HCT116 (cell line): ENCODE data around the gene LMAN2L.

DNA sequence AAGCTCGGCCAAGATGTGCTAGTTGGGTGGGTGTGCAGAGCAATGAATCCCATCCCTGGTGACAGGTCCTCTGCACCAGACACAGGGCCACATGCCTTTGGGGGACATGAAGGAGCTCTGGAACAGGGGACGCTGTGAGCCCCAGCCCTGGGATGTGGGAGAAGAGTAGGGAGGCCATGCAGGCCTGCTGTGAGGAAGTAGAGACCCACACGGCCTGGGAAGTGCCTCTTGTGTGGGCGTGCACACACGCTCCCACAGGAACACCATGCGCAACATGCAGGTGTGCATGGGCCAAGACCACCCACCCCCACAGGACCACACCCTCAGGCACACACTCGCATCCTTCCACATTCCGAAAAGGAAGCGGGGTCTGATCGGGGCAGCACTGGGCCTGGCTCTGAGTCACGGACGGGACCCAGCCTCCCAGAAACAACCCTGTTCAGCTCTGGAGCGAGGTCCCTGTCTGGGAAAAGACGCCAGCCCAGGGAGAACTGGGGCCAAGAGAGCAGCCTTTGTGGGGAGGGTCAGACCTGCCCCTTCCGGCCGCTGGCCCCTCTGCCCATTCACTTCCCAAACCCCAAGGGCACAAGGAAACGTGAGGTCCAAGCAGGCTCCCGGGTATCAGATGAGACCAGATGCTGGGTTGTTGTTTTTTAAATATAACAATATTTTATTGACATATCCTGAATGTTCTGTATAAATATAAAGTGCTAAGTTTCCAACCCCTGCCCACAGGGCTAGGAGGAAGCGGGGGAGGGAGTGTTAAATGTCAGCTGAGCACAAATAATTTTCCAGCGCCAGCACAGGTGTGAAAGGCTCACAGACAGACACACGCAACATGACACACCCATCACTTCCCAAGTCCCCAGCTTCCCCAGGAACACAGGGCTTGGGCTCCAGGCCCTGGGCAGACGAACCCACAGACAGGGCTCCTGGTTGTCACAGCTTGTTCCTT lies 2.4 kb downstream of the DUSP2 start:
- RRBS = 96% methylated on average over 4 of the region's 22 CpGs

GRCh38 chr2:96253358-96253809 lies 12.4 kb downstream of the TMEM127 start:
- RRBS = no CpG with 5 or more reads among the region's 8 CpGs

DNA sequence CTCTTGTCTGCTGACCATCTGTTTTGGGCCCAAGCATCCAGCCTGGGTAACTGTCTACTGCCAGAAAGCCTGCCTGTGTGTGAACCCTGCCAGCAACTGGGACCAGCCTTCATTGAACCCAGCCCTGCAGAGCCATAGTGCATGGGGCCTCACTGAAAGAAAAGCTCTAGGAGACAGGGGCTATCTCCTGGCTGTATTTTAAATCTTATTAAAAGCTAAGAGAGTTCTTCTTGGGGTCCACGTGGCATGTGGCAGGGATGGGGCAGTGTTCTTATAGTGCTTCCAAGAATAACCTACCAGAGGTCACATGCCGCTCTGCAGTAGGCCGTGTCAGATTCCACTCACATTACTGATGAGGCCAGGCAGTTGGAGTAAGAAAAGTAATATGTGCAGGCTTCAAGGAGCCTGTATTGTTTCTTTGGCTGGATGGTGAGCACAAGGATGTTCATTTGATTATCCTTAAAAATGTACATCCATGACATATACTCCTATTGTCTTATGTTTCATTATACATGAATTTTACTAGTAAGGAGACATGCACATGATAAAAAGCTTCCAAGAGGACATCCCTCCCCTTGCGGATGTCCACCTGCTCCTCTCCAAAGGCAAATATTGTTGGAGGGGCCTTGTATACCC lies 7.1 kb downstream of the TMEM127 start:
- RRBS = no CpG with 5 or more reads among the region's 4 CpGs

- RRBS = no CpG with 5 or more reads among the region's 90 CpGs
These were observed 3.6 kb upstream of the ITPRIPL1 start for GRCh38 chr2:96321121-96322265.

GRCh38 chr2:96343775-96344403 lies 8.3 kb downstream of the NCAPH start:
- RRBS = no CpG with 5 or more reads among the region's 9 CpGs

DNA sequence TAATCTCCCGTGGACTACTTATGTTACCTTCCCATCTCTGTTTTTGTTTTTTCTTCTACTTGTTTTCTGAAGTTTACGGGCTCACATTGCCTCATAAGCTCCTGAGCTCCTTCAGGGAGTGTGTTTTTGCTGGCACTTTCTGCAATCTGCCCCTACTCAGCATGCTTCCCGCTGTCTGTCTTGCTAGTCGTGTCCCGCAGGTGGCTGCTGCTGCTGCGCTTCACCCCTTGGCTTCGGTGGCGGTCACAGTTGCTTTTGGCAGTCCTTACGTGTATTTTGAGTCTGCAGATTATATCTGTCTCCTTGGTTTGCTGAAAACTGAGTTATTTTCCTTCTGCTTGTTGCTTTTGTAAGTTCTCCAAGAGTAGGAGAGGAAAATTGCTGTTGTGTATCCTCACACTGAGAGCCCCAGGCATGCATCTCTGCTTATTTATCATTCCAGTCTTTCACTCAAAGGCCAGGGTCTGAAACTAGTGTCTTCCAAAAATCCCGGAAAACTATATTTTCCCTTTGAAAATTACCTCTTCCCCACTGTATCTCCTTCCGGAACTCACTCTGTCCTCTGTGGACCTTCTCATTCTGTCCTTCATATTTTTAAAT lies 37.4 kb downstream of the FER1L5 start:
- RRBS = 95% methylated on average over 1 of the region's 11 CpGs

GRCh38 chr2:96739406-96740397 lies at the start of gene LMAN2L:
TSS of gene LMAN2L (minus strand) at chr2:96740064.
- RRBS = no CpG with 5 or more reads among the region's 45 CpGs

- RRBS = no CpG with 5 or more reads among the region's 30 CpGs
These were observed 10.9 kb downstream of the ANKRD23 start for GRCh38 chr2:96832507-96833811.

GRCh38 chr2:96924031-96924705 lies 54.3 kb upstream of the SEMA4C start:
- RRBS = no CpG with 5 or more reads among the region's 19 CpGs

DNA sequence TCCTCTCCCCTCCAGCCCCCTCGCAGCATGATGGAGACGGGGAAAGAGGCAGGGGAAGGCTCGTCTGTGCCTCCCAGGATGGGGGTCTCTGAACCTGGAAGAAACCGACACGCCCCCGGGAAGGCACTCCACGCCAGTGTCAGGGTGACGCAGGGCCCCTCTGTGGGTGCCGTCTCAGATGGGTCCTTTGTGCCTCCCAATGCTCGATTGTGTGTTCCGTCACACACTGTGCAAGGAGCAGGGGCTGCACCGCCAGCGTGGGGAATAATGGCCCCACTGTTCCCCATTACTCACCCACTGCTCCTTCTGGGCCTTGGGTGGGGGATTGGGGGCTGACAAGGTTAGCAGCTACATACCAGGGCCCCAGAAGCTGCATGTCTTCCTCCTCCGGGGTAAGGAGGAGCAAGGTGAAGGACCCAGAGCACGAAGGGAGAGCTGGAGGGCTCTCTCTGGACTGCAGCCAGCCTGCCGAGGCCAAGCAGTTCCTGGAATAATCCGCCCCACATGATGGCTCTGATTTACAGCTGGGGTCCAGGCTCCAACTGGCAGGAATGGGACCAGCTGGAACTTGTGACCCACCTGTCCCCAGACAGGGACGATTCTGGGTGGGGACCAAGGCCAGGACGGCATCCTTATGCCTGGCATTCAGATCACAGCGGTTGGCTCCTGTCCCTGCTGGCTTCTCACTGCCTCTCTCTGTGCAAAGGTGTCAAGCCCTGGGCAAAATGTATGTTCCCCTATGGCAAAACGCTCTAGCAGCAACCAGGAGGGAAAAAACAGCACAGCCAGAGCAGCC lies 36.2 kb downstream of the FAM178B start:
- RRBS = no CpG with 5 or more reads among the region's 21 CpGs

DNA sequence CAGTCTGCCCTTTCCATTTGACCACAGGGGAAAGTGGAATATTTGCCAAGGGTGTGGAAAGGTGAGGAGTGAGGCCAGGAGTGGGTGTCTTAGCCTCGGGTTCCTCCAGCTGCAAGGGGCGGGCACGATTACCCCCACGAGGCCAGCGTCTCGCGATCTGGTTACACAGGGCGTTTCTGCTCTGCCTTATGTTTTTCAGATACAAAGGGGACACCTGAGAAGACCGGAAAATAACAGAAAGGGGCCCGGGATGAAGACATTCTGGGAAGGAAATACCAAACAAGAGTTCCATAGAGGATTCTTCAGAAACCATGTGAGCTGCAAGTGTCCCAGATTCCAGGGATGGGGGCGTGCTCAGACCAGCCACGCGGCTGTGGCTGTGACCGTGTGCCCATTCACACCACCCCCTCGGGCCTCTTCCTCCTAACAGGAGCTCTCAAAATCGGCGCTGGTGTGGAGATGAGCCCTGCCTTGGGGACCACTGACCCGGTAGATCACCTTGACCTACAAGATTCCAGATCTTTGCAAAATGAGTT lies 34.3 kb downstream of the FAM178B start:
- RRBS = no CpG with 5 or more reads among the region's 18 CpGs

- RRBS = no CpG with 5 or more reads among the region's 7 CpGs
These were observed 15.9 kb downstream of the FAM178B start for GRCh38 chr2:96970370-96970929.

- RRBS = no CpG with 5 or more reads among the region's 2 CpGs
These were observed 48.7 kb downstream of the FAHD2B start for GRCh38 chr2:97045925-97046370.

DNA sequence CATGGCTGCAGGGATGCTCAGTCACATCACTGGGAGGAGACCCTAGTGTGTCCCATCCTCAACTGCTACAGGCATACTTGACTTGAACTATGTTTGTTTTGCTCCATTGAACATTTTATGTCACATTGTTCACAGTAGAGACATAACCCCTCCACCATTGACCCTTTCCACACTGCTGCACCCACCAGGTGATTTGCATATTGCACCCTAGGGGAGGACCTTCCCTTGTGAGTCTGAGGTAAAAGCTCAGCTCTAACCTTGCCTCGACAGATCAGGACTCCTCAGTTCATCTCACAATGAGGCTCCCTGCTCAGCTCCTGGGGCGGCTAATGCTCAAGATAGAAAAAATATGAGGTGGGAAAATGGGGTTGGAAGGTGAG lies 44.7 kb downstream of the FAHD2B start:
- RRBS = no CpG with 5 or more reads among the region's 2 CpGs

- RRBS = no CpG with 5 or more reads among the region's 8 CpGs
These were observed 26.7 kb upstream of the COX5B start for GRCh38 chr2:97619105-97619599.

GRCh38 chr2:97732884-97733545 lies 19.6 kb downstream of the ZAP70 start:
- RRBS = no CpG with 5 or more reads among the region's 22 CpGs

DNA sequence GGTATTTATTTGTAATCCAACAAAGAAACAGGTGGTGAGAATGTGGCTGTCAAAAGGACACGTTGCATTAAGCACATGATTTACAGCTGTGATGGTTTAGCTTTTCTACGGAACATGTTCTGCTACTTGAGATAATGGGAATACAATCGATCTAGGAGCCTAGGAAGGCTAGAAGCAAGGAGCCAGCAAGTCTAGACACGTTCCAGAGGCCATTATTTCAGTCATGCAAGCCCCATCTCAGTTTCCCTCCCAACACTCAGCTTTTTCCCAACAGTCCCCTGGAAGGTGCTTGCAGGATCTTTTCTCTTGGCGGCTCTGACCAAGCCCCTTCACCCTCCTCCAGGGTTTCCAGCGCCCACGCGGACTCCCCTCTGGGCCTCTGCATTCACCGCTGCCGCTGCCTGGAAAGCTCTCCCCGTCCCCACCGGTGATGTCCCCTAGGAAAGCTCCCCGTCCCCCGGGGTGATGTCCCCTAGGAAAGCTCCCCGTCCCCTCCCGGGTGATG lies 27.7 kb downstream of the ZAP70 start:
- RRBS = 100% methylated on average over 1 of the region's 16 CpGs

GRCh38 chr2:97780249-97780772 lies 66.9 kb downstream of the ZAP70 start:
- RRBS = no CpG with 5 or more reads among the region's 4 CpGs

DNA sequence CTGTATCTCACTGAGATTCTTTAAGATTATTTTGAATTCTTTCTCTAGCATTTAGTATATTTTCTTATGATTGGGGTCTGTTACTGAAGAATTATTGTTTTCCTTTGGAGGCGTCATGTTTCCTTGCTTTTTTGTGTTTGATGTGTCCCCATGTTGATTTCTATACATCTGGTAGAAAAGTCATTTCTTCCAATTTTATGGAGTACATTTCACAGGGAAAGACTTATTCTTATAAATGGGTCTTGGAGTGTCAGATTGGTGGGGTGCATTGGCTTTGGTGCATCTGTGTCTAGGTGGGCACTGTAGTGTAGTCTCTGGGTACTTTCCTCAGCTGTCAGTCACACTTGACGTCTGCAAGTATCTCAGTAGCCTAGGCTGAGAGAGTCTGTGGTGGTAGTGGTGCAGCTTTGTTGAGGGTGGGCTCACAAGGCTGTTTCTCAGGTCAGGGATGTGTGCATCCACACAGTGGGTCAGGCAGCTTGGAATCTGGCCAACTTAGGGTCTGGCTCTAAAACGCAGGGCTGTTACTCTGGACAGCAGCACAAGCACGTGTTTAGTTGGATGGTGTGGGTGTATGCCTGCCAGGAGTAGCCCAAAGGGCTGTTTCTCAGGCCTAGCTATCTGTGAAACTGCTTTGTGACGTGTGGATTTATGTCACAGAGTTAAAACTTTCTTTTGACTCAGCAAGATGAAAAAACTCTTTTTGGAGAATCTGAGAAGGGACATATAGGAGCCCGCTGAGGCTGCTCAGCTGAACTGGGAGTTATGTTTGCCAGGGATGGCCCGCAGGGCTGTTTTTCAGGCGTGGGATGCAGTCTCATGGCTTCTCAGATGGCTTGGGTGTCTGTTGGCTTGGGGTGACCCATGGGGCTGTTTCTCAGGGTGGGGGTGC lies 109.3 kb downstream of the TMEM131 start:
- RRBS = no CpG with 5 or more reads among the region's 8 CpGs

DNA sequence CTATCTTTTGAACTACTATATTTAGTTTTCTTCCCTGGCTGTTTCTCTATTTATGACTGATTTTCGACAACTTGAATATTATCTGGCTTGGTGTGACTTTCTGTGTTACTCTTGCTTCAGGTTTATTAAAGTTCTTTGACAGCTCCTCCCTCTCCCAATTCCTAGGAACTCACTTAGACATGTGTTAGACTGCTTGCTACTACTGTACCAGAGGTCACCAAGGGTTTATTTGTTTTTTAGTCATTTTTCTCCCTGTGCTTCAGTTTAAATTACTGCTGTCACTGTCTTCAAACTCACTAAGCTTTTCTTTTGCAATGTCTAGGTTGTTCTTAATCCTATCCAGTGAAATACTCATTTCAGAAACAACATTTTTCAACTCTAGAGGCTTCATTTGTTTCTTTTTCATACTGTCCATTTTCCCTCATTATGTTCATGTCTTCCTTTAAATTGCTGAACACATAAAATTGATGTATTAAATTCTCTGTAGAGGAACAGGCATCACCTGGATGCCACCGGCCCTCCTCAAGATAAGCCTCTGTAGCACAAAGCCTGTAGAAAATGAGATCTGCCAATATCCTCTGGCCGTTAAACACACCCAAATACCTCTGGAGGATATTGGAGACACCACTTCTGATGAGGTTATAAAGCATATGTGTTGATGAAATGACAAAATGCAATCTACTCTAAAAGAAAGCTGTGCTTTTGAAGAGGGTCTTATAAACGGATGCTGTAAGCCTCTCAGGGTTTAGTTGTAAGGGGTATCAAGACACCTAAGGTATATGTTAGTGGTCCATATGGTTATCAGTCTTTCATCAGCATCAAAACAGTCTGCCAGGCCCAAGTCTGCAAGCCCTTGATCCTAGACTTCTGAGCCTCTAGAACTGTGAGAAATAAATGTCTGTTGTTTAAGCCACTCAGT lies 90.2 kb downstream of the TMEM131 start:
- RRBS = no CpG with 5 or more reads among the region's 4 CpGs